ENCODE results near the genes PIK3CA and KCNMB3.

GRCh38 chr3:172252418-172253099 lies 195.7 kb downstream of the GHSR start:
- PRO-cap, 3 experiments, result no peak in any of the 3 experiments
- RAMPAGE, long total RNA, 4 experiments, result no peak in any of the 4 experiments
- RRBS, result no CpG with 5 or more reads among the region's 7 CpGs

GRCh38 chr3:172319632-172320161 lies 128.6 kb downstream of the GHSR start:
- PRO-cap, 3 experiments, result no peak in any of the 3 experiments
- RAMPAGE, long total RNA, 4 experiments, result no peak in any of the 4 experiments
- RRBS, result no CpG with 5 or more reads among the region's 8 CpGs

DNA sequence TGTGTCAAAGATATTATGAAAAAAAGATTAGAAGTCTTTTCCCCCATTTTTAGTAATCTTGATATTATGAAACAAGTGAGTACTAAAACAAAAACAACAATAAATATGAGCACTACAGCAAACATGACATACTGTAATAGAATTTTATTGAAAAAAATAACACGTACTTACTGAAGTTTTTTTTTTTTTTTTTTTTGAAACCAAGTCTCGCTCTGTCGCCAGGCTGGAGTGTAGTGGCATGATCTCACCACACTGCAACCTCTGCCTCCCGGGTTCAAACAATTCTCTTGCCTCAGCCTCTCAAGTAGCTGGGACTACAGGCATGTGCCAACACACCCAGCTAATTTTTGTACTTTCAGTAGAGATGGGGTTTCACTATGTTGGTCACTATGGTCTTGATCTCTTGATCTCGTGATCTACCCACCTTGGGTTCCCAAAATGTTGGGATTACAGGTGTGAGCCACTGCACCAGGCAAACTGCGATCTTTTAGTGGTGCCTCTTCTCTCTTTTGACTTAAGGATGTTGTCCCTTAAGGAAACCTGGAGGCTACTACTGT lies 17.6 kb downstream of the TNFSF10 start:
- PRO-cap, 3 experiments, result peak in 1 of 3 experiments; most common minus-strand start position 280 of the sequence (in 1)
- RAMPAGE, long total RNA, 4 experiments, result no peak in any of the 4 experiments
- RRBS, result no CpG with 5 or more reads among the region's 6 CpGs

- PRO-cap, 3 experiments, result peak in 2 of 3 experiments; most common plus-strand start chr3:172562989 (in 1); most common minus-strand start chr3:172563009 (in 1)
- RAMPAGE, long total RNA, 4 experiments, result no peak in any of the 4 experiments
- RRBS, result no CpG with 5 or more reads among the region's 8 CpGs
Measured at GRCh38 chr3:172562803-172563760, 39.9 kb upstream of the TNFSF10 start.

DNA sequence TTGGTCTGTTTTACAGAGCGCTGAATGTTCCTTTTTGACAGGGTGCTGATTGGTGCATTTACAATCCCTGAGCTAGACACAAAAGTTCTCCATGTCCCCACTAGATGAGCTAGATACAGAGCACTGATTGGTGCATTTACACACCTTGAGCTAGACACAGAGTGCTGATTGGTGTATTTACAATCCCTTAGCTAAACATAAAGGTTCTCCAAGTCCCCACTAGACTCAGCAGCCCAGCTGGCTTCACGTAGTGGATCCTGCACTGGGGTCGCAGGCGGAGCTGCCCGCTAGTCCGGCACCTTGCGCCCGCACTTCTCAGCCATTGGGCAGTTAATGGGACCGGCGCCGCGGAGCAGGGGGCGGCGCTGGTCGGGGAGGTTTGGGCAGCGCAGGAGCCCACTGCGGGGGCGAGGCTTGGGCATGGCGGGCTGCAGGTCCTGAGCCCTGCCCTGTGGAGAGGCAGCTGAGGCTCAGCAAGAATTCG lies 835.3 kb downstream of the TBL1XR1 start:
- PRO-cap, 3 experiments, result no peak in any of the 3 experiments
- RAMPAGE, long total RNA, 4 experiments, result no peak in any of the 4 experiments
- RRBS, result no CpG with 5 or more reads among the region's 20 CpGs

- PRO-cap, 3 experiments, result no peak in any of the 3 experiments
- RAMPAGE, long total RNA, 4 experiments, result no peak in any of the 4 experiments
- RRBS, result no CpG with 5 or more reads among the region's 2 CpGs
Measured at GRCh38 chr3:176853471-176853922, 343.8 kb downstream of the TBL1XR1 start.

DNA sequence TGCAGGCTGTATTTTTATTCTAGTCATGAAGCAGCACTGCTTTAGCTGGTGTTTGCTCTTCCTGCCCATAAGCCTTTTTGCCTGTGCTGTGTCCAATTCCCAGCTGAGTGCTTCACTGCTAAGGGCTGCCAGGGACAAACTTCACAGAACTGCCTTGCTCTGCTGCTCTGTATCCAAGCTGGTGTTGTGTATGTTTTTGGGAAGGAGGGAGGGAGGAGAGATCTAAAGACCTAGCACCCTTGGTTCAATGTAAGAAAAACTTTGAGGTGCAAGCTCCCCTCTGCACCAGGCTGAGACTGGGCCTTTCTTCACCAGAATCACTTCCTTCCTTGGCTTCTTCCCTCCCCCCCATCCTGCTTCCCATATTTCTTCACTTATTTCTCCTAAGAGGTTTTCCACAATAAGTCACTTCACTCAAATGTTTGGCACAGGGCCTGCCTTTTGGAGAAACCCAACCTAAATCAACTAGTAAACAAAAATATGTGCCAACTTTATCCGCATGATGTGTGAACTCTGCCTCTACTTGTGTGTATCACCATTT lies 156.1 kb downstream of the TBL1XR1 start:
- PRO-cap, 3 experiments, result no peak in any of the 3 experiments
- RAMPAGE, long total RNA, 4 experiments, result no peak in any of the 4 experiments
- RRBS, result no CpG with 5 or more reads among the region's 1 CpG

GRCh38 chr3:177169925-177170552 lies 27.2 kb downstream of the TBL1XR1 start:
- PRO-cap, 3 experiments, result no peak in any of the 3 experiments
- RAMPAGE, long total RNA, 4 experiments, result no peak in any of the 4 experiments
- RRBS, result no CpG with 5 or more reads among the region's 3 CpGs

GRCh38 chr3:177279475-177279731 lies 82.1 kb upstream of the TBL1XR1 start:
- PRO-cap, 3 experiments, result no peak in any of the 3 experiments
- RAMPAGE, long total RNA, 4 experiments, result no peak in any of the 4 experiments
- RRBS, result no CpG with 5 or more reads among the region's 4 CpGs

DNA sequence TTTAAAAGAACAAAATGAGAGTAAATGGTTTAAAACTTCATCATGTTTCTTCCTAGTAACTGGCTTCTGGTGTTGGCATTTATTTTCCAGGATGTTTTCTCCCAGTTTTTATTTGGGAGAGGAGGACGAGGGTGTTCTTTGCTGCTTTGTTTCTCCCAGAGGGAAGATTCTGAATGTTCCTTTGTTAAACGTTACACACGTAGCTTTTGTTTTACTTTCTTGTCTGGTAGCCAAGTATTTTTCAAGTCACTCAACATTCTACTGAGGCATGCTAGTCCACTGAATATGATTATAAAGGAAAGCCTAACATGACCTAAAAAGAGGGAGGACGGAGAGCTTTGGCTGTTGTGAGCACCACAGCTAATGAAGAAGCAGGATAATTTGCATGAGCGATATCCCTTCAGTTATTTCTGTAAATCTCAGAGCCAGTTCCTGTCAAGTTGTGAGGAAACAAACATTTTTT lies 422.1 kb upstream of the TBL1XR1 start:
- PRO-cap, 3 experiments, result no peak in any of the 3 experiments
- RAMPAGE, long total RNA, 4 experiments, result no peak in any of the 4 experiments
- RRBS, result no CpG with 5 or more reads among the region's 5 CpGs

- PRO-cap, 3 experiments, result peak in 1 of 3 experiments; most common plus-strand start chr3:177726964 (in 1)
- RAMPAGE, long total RNA, 4 experiments, result no peak in any of the 4 experiments
- RRBS, result no CpG with 5 or more reads among the region's 5 CpGs
Measured at GRCh38 chr3:177726626-177727206, 529.4 kb upstream of the TBL1XR1 start.

DNA sequence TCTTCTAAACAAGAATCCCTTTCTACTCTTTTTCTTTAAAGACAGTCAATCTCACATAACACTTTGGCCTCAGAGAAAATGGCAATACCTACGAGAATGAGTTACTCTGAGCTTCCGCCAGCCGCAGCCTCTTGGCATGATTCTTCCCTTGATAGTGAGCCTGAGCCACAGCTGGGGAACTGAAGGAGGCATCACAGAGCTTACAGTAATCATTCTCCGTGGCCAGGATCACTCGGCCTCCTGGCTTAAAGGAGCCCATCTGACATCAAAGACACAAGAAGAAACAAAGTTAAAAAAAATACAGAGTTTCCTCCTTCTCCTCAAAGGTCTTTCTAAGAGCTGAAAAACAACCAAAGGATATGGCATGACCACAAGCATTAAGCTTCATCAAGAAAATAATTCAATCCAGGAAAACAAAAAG lies 44.0 kb downstream of the ZMAT3 start:
- PRO-cap, 3 experiments, result no peak in any of the 3 experiments
- RAMPAGE, long total RNA, 4 experiments, result no peak in any of the 4 experiments
- RRBS, result no CpG with 5 or more reads among the region's 5 CpGs

GRCh38 chr3:179147895-179148908 lies at the start of gene PIK3CA:
TSS of gene PIK3CA (plus strand) at chr3:179148357.
- PRO-cap, 3 experiments, result peak in 3 of 3 experiments; most common plus-strand start chr3:179148357 (in 3); most common minus-strand start chr3:179148834 (in 2)
- RAMPAGE, long total RNA, 4 experiments, result start-site peak on the plus strand in 4 of 4 experiments, at chr3:179148084-179148718 at its widest, 29 to 51 reads per replicate
- RRBS, result 1% methylated on average over 12 of the region's 97 CpGs

GRCh38 chr3:179250605-179251481 lies at the start of gene KCNMB3:
TSS of gene KCNMB3 (minus strand) at chr3:179251114.
- PRO-cap, 3 experiments, result no peak in any of the 3 experiments
- RAMPAGE, long total RNA, 4 experiments, result no peak in any of the 4 experiments
- RRBS, result no CpG with 5 or more reads among the region's 8 CpGs

DNA sequence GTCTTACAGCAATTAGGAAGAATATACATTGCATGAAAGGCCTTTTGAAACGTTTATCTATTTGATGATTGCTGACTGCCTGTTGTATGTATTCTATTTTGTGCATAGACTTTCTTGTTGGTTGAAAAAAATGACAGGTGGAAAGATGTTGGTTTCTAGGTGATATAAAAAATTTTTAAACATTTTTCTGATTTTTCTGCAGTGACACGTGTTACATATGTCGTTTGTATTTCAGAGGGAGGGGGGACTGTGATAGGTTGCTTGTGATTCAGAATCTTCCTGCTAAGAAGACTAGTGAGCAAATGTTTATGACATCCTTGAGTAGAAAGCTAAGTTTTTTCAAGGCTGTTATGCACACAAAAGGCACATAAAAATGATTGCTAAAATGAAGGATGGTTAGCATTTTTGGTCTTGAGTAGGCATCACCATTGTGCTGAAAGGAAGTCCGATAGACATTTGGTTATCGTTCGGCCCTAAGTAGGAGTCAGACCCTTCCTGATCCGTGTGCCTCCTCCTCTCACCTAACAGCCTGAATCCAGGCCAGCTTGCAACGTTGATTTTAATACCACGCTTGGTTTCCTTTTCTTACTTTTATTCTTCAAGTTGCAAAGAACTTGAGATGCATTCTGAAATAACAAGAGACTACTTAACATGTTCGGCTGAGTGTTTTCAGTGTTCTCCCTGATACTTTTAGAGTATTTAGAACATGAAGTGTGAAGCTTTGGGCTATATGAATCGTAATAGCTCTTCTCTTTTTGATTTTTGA lies 1.5 kb downstream of the ZNF639 start:
- PRO-cap, 3 experiments, result no peak in any of the 3 experiments
- RAMPAGE, long total RNA, 4 experiments, result no peak in any of the 4 experiments
- RRBS, result no CpG with 5 or more reads among the region's 11 CpGs

DNA sequence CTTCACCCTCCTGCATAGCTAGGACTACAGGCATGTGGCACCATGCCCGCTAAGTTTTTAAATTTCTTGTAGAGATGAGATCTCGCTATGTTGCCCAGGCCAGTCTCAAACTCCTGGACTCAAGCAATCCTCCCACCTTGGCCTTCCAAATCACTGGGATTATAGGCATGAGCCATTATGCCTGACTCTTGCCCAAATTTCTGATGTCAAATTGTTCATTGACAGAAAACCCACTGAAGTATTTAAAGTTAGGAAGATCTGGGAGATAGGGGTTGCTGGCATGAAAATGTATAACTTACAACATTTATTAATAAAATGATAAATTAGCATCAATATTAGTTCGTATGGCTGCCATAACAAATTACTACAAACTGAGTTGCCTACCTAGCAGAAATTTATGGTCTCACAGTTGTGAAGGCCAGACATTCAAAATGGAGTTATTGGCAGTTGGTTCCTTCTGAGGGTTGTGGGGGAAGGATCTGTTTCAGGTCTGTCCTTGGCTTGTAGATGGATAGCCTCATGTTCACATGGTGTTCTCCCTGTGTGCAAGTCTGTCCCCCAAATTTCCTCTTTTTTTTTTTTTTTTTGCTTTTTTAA lies 12.2 kb upstream of the MFN1 start:
- PRO-cap, 3 experiments, result no peak in any of the 3 experiments
- RAMPAGE, long total RNA, 4 experiments, result no peak in any of the 4 experiments
- RRBS, result no CpG with 5 or more reads among the region's 3 CpGs

- PRO-cap, 3 experiments, result no peak in any of the 3 experiments
- RAMPAGE, long total RNA, 4 experiments, result no peak in any of the 4 experiments
- RRBS, result no CpG with 5 or more reads among the region's 5 CpGs
Measured at GRCh38 chr3:179404113-179404940, 46.9 kb downstream of the GNB4 start.

DNA sequence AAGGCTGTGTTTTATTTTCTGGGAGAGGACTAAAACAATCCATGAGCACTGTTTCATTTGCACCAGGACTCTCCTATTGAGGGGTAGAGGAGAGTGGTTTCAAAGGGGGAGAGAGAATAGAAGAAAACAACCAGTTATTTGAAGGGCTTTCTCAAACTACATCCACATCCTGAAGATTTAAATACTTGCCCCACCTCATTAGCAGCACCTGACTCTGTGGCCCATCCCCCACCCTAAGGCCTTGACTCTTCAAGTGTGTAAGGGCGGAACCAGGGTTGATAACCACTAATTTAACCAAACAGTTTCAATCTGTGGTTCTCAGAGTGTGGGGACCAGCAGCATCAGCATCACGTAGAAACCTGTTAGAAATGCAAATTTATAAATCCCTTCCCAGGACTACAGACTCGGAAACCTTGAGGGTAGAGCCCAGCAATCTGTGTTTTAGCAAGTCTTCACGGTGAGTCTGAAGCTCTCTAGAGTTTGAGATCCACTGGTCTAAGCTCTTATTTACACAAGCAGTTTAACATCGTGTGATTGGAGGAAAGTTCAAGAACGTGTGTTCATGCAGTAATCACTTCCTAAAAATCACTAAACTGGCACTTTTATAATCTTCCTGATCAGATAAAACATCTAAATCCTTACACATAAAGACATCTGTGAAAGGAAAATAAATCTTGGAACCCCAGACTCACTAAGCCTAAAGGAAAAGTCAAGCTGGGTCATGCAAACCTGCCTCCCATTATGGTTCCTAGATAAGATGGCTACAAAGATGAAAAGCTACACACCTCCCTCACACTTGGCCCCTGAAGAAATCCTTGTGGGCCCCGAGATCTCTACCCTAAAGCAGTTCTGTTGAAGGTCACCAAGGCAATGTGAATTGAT lies 12.3 kb downstream of the GNB4 start:
- PRO-cap, 3 experiments, result no peak in any of the 3 experiments
- RAMPAGE, long total RNA, 4 experiments, result no peak in any of the 4 experiments
- RRBS, result no CpG with 5 or more reads among the region's 7 CpGs

- PRO-cap, 3 experiments, result no peak in any of the 3 experiments
- RAMPAGE, long total RNA, 4 experiments, result no peak in any of the 4 experiments
- RRBS, result no CpG with 5 or more reads among the region's 6 CpGs
Measured at GRCh38 chr3:179608615-179609419, 4.2 kb downstream of the NDUFB5 start.

DNA sequence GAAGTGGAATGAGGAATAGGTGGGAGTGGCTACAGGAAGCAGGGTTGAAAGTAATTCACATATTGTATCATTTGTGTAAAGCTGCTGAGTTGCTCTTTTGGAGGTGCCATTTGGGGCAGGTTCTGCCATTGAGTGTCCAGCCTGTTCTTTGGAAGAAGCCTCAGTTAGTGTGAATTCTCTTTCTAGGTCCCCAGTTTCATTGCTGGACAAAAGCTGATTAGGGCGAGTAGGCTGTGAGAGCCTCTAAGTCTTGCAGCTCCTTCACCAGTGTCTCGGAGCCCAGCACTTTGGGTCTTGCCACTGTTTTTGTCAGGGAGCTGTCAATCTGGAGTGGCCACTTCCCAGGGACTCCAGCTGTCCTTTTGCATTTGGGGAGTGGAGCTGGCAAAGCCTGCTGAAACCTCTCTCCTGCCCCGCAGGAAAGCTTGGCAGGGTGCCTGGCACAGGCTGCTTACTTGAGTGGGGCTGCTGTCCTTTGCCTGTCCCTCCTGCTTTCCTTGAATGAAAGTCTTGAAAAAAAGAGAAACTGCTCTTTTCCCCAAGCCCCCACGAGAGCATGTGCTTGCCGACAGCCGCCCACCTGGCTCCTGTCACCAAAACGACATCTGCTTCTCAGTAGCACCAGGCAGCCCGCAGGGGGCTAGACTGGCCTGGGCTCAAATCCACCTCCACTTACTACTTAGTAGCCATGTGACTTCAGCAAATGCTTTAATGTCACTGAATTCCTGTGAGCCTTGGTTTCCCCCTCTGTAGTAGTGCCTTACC lies 13.6 kb downstream of the USP13 start:
- PRO-cap, 3 experiments, result no peak in any of the 3 experiments
- RAMPAGE, long total RNA, 4 experiments, result no peak in any of the 4 experiments
- RRBS, result no CpG with 5 or more reads among the region's 8 CpGs

Measured in adrenal gland (tissue), 7 donors.